Melanocyte of skin (primary cell): ENCODE results near the genes ABHD15 and SSH2.

GRCh38 chr17:28758930-28759560 lies 15.2 kb downstream of the TRAF4 start:
- CAGE, long polyA plus RNA, 2 experiments, result no peak in any of the 2 experiments

GRCh38 chr17:28895974-28896563 lies 1.5 kb downstream of the FLOT2 start:
- CAGE, long polyA plus RNA, 2 experiments, result no peak in any of the 2 experiments

DNA sequence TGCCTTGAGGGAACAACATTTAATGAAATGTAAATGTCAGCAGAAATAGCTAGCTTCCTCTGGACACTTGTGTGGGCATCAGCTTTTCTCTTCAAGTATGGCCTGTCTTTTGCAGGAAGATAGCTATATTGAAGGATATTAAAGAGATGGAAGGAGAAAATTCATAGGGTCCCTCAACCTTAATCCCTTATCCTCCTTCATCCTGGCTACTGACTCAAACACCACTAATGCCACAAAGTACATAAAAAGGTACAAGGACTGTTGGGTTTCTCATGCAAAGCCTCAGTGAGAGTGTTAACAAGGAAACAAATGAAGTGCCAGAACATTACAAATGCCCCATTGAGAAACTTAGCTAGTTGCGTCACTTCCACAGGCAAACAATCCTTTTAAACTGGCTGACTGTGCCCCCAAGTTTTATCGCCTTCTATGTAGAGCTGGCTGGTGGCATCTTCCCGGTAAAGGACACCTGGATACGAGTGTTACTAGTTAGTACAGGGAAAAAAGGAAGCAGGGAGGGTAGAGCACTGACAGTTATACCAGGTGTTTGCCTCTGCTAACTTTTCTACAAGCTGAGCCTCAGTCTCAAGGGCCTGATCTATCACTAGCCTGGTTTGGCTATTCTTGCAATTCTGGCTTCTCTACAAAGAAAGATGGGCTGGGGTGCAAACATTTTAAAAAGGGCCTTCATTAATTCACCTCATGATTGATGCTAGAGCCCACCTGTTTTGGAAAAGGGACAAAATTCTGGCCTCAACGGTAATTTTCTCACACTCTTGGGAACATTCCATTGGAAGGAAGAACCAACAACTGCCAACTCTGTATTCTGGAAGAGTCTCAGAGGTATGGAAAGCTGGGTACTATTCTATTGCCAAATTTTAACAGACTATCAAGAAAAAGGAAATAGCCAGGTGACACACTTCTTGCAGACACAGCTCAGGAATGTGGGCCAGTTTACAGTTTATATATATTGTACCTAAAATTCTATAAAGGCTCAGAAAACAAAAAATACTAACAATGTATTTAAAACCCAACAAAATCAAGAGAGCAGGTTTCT lies 13.8 kb downstream of the PHF12 start:
- CAGE, long polyA plus RNA, 2 experiments, result no peak in any of the 2 experiments

- CAGE, long polyA plus RNA, 2 experiments, result no peak in any of the 2 experiments
These were observed 37.0 kb downstream of the PIPOX start for GRCh38 chr17:29079734-29080567.

- CAGE, long polyA plus RNA, 2 experiments, result no peak in any of the 2 experiments
These were observed 56.7 kb downstream of the PIPOX start for GRCh38 chr17:29099505-29100112.

GRCh38 chr17:29117025-29117438 lies 63.2 kb downstream of the MYO18A start:
- CAGE, long polyA plus RNA, 2 experiments, result no peak in any of the 2 experiments

DNA sequence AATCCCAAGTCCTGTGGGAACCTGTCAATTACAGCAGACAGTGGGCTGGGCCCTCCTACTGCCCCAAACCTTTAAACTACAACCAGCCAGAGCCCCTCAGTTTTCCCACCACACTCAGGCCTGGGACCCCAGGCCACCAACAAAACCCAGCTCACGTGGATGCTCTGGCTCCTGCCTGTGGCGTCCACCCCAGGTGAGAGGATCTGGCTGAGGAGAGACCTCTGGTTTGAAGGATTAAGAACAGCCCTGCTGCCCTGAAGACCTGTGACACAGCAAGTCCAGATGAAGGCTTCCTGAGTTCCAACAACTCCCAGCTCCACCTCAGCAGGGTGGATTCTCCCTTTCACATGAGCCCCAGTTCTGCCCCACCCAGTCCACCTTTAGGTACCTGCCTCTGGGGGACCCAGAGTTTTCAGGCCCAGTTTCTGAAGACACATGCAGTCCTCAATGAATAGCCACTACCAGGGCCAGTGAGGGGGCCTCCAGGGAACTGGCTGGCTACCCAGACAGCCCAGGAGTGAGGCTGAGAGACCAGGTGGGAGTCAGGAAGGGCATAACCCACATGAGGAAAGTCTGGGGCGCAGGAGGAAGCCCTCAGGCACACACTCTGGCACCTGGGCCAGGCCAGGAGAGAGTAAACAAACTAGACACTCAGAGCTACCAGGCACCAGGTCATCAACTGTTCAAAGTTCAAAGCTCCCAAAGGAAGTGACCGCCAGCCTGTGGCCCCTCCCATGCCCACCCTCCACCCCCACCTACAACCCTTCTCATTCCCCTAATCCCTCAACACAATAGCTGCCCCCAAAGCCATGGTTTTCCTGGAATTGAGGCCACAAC lies 2.3 kb downstream of the MYO18A start:
- CAGE, long polyA plus RNA, 2 experiments, result no peak in any of the 2 experiments

DNA sequence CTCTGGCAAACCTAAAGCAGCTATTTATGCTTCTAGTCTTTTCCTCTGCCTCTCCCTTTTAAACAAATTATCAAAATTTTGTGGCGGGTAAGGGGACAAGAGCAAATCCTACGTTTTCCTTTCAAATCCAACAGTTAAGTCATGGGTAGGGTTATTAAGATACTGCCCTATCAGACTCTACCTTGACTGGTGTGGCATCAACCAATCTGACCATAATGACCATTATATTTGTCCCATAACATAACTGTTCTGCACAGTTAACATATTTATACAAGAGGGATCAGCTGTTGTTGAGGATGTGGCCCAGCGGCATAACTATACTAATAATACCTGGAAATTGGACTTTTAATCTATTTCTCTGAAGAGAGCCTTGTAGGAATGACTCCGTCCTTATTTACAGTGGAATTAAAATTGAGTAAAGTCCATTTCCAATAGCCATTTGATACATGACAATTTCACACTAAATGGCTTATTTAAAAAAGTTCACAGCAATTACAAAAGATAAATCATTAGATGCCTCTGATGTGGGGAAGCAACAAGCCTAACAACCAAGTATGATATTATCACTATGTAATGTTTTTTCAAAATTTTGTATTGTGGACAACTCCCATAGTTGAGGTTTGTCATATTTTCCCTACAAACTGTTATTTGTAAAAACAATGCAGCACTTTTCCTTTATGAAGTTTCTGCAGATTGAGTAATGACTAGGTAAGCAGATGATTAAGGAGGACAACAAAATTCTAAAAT lies 13.6 kb downstream of the CRYBA1 start:
- CAGE, long polyA plus RNA, 2 experiments, result no peak in any of the 2 experiments

DNA sequence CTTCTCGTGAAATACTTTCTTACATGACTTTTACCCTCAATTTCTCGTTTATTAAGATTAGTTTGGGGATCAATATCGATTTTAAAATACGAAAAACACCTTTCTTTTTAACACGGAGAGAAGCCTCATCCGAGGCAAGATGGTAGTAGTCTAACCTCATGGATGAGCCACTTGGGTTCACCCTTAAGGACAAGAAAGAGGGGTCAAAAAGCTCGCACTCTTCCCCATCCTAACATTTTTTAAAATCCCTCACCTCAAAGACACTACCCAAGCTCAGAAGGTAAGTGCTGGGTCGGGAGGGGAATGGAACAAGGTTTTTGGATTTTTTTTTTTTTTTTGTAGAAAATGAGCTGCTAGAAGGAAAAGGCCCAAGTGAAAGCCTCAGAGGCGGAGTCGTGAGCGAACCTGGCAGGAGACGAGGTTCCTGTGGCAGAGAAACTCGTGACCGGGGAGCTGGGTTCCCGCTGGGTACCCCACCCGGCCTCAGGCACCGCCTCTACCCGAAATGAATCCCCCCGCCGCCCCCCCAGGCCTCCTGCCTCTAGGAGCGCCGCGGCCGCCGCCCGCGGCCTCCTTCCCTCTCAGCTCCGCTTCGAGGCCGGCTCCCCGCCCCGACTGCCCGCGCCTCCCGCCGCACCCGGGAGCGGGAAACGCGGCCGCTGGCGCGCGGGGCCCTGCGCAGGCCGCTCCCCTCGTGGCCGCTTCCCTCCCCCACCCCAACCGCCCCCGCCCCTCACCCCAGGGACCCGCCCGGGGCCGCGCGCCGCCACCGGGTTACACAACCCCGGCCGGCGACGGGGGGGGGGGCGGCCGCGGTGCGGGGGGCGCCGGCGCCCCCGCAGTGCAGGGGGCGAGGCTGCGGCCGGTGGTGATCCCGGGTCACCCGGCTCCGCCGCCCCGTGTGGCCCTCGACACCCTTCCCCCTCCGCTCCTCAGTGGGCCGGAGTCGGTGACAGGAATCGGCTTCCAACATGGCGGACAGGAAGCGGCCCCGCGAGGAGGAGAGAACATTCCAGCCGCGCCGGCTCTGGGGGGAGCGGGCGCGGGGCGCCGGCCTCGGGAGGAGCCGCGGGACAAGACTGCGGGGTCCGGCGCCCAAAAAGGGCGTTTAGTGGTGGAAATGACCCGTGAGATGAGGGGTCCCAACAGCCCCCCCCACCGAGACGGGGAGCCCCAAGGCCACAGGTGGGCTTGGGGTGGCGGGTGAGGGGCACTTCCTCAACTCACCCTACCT lies 1.4 kb downstream of the NUFIP2 start:
- CAGE, long polyA plus RNA, 2 experiments, result no peak in any of the 2 experiments

DNA sequence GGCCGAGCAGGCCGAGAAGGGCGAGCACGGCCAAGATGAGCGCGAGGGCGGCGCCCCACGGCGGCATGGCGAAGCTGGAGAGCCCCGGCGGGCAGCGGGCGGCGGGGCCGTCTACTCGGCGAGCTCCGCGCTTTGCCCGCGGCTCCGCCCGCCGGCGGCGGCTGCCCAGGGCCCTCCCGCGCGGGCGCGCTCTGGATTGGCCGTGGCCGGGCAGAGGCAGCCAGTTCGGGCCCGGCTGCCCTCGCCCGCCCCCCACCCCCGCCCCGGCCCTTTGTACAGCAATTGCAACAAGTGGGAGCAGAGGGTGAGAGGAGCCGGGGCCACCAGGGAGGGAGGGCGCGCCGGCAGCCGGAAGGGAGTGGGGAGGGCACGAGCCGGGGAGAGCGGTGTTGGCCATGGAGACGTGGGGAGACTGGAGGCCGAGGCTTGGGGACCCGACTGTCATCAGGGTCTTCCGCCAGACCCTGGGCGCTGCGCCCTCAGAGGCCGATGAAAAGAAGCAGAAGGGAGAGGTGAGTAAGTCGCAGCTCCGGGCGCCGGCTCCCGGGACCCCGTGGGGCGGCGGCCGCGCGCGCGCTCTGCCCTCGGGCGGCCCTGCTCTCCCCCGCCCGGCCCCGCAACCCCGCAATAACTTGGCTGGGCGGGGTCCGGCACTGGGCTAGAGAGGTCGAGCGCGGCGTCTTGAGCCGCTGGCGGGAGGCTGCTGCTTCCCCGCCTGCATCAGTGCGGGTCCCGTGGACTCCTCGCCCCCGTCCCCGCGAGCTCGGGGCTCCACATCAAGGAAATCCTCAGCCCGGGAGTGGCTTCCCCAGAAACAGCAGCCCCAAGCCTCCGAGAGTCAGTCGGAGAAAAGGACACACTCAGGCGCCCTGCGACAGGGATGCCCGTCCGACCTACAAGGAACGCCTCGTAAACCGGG lies at the start of gene ABHD15:
Gene ABHD15 (minus strand): TSS at position 138 of the 919 bp plus-strand sequence.
- CAGE, long polyA plus RNA, 2 experiments, result no peak in any of the 2 experiments

GRCh38 chr17:29615084-29615390 lies 7.7 kb downstream of the CORO6 start:
- CAGE, long polyA plus RNA, 2 experiments, result no peak in any of the 2 experiments

- CAGE, long polyA plus RNA, 2 experiments, result no peak in any of the 2 experiments
These were observed 9.8 kb upstream of the CORO6 start for GRCh38 chr17:29632326-29633004.

DNA sequence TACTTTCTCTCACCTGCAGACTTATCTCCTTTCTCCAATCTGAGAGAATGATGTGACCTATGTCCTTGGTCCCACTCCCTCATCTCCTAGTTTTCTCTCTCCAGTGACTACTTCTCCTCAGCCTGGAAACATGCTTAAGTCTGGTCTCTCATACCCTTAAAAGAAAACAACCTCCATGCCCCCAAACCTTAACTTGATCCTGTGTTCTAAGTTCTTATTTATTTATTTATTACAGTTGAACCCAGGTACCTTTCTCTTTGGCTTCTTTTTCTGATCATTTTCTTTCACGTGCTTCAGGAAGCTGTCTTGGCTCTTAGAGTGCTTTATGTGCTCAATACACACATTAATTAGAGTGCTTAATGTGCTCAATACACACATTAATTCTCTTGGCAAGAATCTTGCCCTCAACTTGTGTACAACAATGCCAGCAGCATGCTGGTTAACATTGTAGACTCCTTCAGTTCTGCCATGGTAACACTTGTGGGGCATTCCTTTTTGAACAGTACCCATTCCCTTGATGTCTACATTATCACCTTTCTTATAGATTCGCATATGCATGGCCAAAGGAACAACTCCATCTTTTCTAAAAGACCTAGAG lies 93.4 kb upstream of the CORO6 start:
- CAGE, long polyA plus RNA, 2 experiments, result no peak in any of the 2 experiments

- CAGE, long polyA plus RNA, 2 experiments, result no peak in any of the 2 experiments
These were observed 99.9 kb downstream of the SSH2 start for GRCh38 chr17:29830081-29830659.

- CAGE, long polyA plus RNA, 2 experiments, result no peak in any of the 2 experiments
These were observed 94.6 kb downstream of the SSH2 start for GRCh38 chr17:29835298-29836030.

- CAGE, long polyA plus RNA, 2 experiments, result no peak in any of the 2 experiments
These were observed 23.9 kb downstream of the SSH2 start for GRCh38 chr17:29906140-29906506.

DNA sequence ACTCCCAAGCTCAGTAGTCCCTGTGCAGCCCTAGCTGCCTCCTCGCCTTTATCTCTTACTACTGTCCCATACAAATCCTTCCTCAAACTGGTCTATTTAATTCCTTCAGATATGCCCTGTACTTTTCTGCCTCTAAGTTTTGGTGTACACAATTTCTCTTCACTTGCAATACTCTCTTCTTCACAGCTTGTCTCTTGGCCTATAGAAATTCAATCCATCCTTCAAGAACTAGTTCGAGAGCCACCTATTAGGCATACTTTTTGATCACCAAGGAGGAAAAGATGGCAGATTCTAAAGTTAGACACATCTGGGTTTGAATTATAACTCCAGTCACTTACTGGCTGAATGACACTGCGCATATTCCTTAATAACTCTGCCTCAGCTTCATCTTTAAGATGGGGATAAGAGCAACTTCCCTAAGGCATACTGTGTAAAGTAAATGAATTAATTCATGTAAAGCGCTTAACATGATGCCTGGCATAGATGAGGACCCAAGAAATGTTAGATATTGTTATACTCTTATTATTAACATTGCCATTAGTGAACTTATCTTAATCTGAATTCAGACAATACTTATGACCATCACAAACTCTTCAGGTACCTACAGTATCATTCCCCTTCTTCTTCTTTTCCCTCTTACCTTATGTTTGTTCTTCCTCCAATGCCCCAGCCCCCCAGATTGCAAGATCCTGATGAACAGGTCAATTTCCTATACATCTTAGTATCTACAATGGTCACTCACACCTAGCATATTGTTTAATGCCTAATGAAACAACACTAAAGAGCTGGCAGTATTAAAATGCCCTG lies 3.2 kb downstream of the SSH2 start:
- CAGE, long polyA plus RNA, 2 experiments, result no peak in any of the 2 experiments

DNA sequence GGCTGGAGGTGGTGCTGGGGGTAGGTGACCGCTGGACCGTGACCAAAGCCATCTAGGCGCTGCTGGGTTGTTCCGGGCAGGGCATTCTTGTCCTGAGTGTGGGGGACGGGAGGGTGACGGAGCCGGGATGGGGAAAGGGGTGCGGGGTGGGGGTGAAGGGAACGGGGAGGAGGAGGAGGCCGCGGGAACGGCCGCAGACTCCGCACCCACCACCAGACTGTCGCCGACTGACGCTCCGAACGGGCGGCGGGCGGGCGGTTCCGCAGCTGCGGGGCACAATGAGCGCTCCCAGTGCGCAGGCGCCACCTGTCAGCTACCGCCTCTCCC lies at the start of gene SSH2:
Gene SSH2 (minus strand): TSS at position 280 of the 327 bp plus-strand sequence.
- CAGE, long polyA plus RNA, 2 experiments, result no peak in any of the 2 experiments

DNA sequence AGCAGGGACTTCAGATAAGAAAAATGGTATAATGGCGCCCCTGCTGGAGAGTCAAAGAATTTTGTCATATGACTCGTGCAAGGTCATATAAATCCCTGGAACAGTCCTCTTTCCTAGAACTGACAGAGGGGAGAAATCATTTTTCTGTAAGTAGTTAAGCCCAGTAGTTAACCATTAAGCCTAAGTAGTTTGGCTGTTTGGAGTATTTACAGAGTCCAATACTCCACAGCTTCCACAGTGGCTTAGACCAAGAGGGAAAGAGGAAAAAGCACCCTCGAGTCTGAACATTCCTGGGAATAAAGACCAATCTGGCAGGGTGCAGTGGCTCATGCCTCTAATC lies 2.9 kb upstream of the TMIGD1 start:
- CAGE, long polyA plus RNA, 2 experiments, result no peak in any of the 2 experiments

GRCh38 chr17:30834992-30835671 lies 3.4 kb downstream of the ATAD5 start:
- CAGE, long polyA plus RNA, 2 experiments, result no peak in any of the 2 experiments